Uterus (tissue), 7 donors: ENCODE data around the genes RPH3AL and TIMM22.

GRCh38 chr17:143743-144250 is 6.4 kb downstream of the SCGB1C2 start:
- PRO-cap, 4 experiments = no peak in any of the 4 experiments
- RAMPAGE, long total RNA, 2 experiments = no peak in any of the 2 experiments
- RRBS = no CpG with 5 or more reads among the region's 44 CpGs

GRCh38 chr17:182367-182877 is 972 bp upstream of the DOC2B start:
- PRO-cap, 4 experiments = no peak in any of the 4 experiments
- RAMPAGE, long total RNA, 2 experiments = no peak in any of the 2 experiments
- RRBS = 65% methylated on average over 4 of the region's 10 CpGs

GRCh38 chr17:226801-227488 is 45.5 kb upstream of the DOC2B start:
- PRO-cap, 4 experiments = no peak in any of the 4 experiments
- RAMPAGE, long total RNA, 2 experiments = no peak in any of the 2 experiments
- RRBS = no CpG with 5 or more reads among the region's 19 CpGs

DNA sequence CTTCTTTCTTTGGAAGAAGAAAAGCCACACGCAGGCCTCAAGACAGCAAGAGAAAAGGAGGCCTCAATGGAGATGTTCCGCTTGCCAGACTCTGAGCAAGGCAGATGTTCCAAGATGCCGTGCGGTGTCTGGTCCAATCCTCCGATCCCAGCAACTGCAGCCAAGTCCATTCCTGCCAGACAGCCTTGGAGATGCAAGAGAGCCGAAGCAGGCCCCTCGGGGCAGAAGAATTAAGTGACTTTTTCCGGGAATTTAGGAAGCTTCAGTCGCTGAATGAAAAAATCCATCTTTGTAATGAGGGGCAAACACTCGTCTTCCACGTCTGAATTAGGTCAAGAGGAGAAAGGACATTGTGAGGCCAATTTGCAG is 44.8 kb downstream of the RPH3AL start:
- PRO-cap, 4 experiments = no peak in any of the 4 experiments
- RAMPAGE, long total RNA, 2 experiments = no peak in any of the 2 experiments
- RRBS = no CpG with 5 or more reads among the region's 11 CpGs

DNA sequence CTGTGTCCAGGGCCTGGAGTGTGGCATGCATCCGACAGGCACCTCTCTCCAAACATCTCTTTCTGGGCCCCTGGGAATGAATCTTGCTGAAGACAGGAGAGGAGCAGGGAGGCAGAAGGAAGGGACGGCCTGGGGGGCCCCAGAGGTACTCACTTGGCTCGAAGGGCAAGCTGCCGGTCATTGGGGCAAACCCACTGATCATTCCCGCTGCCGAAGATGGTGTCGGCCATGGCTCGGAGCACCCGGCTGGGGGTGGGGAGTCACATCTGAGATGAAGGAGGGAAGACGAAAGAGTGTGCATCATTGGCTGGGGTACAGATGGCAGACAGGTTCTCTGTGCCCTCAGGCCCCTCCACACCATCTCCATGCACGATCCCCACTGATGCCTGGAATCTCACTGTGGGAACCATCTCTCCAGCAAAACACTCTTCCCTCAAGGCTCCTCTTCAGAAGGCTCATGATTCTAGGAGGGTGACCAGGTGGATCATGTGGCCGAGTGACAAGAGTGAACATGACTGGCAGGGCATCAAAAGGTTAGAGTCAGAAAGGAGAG is 25.2 kb downstream of the RPH3AL start:
- PRO-cap, 4 experiments = no peak in any of the 4 experiments
- RAMPAGE, long total RNA, 2 experiments = start-site peak on the minus strand in 1 of 2 experiments, centred at position 232 of the sequence, 8 reads per replicate
- RRBS = 96% methylated on average over 6 of the region's 12 CpGs

- PRO-cap, 4 experiments = peak in 3 of 4 experiments; most common plus-strand start chr17:331262 (in 3); most common minus-strand start chr17:331025 (in 1)
- RAMPAGE, long total RNA, 2 experiments = no peak in any of the 2 experiments
- RRBS = no CpG with 5 or more reads among the region's 30 CpGs
Measured at GRCh38 chr17:330931-331927, 21.4 kb downstream of the RPH3AL start.

GRCh38 chr17:352110-353031 is at the start of gene RPH3AL:
TSS of gene RPH3AL (minus strand) at chr17:352807.
- PRO-cap, 4 experiments = peak in 2 of 4 experiments; most common plus-strand start chr17:352566 (in 1); most common minus-strand start chr17:352485 (in 1)
- RAMPAGE, long total RNA, 2 experiments = no peak in any of the 2 experiments
- RRBS = 64% methylated on average over 7 of the region's 26 CpGs

GRCh38 chr17:353032-353552 is 485 bp upstream of the RPH3AL start:
- PRO-cap, 4 experiments = peak in 1 of 4 experiments; most common minus-strand start chr17:353125 (in 1)
- RAMPAGE, long total RNA, 2 experiments = no peak in any of the 2 experiments
- RRBS = no CpG with 5 or more reads among the region's 8 CpGs

- PRO-cap, 4 experiments = no peak in any of the 4 experiments
- RAMPAGE, long total RNA, 2 experiments = no peak in any of the 2 experiments
- RRBS = no CpG with 5 or more reads among the region's 11 CpGs
Measured at GRCh38 chr17:412935-413345, 2.8 kb downstream of the C17orf97 start.

DNA sequence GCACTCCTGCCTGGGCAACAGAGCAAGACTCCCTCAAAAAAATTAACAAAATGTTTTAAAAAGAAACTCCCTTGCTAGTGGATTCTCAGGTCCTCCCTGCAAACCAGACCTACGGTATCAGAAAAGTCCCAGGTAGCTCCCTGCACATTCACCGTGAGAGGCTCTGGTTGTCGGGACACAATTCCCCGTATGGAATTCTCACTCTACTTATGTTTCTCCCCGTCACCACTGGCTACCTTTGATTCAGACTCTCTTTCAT is 13.0 kb downstream of the C17orf97 start:
- PRO-cap, 4 experiments = no peak in any of the 4 experiments
- RAMPAGE, long total RNA, 2 experiments = no peak in any of the 2 experiments
- RRBS = no CpG with 5 or more reads among the region's 5 CpGs

DNA sequence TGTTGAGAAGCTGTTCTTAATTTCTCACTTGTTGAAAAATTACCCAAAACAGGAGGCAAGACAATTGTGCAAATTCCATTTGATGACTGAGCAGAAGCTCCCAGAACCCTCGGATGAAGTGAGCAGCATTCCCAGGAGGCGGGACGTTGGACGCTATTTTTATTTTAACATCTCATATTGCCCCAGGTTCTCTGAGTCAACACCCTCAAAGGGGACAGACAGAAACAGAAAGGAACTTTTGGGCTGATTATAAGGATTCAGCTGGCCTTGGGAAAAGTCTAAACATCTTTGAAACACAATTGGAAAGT is 101.2 kb downstream of the C17orf97 start:
- PRO-cap, 4 experiments = peak in 2 of 4 experiments; most common plus-strand start position 194 of the sequence (in 1); most common minus-strand start position 88 of the sequence (in 2)
- RAMPAGE, long total RNA, 2 experiments = no peak in any of the 2 experiments
- RRBS = no CpG with 5 or more reads among the region's 4 CpGs

DNA sequence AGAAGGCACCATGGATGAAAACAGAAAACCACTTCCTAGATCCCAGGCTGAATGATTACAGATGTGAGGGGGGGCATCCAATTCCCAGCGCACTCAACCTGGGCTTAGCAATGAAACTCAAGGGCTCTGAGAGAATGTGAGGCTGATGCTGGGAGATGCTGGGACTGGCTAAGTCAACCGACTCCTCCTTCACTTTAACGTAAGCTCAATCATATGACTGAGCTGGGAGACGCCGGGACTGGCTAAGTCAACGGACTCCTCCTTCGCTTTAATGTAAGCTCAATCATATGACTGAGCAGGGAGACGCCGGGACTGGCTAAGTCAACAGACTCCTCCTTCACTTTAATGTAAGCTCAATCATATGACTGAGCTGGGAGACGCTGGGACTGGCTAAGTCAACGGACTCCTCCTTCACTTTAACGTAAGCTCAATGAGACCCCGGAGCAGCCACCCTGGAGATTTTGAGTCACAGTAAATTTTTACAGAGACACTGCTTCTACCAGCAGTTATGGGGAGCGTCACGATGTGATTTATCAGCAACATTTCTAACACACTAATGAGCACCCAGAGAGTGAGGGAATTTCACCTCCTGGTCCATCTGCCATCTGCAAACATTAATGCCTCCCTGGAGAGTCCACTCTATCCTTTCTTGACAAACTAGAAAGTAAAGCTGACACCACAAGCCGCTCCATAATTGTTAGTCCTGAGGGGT is 125.2 kb downstream of the C17orf97 start:
- PRO-cap, 4 experiments = no peak in any of the 4 experiments
- RAMPAGE, long total RNA, 2 experiments = no peak in any of the 2 experiments
- RRBS = 88% methylated on average over 2 of the region's 16 CpGs

- PRO-cap, 4 experiments = no peak in any of the 4 experiments
- RAMPAGE, long total RNA, 2 experiments = no peak in any of the 2 experiments
- RRBS = no CpG with 5 or more reads among the region's 3 CpGs
Measured at GRCh38 chr17:601292-601691, 113.3 kb downstream of the VPS53 start.

GRCh38 chr17:606812-607132 is 107.9 kb downstream of the VPS53 start:
- PRO-cap, 4 experiments = no peak in any of the 4 experiments
- RAMPAGE, long total RNA, 2 experiments = no peak in any of the 2 experiments
- RRBS = no CpG with 5 or more reads among the region's 1 CpG

- PRO-cap, 4 experiments = no peak in any of the 4 experiments
- RAMPAGE, long total RNA, 2 experiments = no peak in any of the 2 experiments
- RRBS = no CpG with 5 or more reads among the region's 18 CpGs
Measured at GRCh38 chr17:755861-756771, 4.1 kb upstream of the GEMIN4 start.

- PRO-cap, 4 experiments = no peak in any of the 4 experiments
- RAMPAGE, long total RNA, 2 experiments = no peak in any of the 2 experiments
- RRBS = no CpG with 5 or more reads among the region's 14 CpGs
Measured at GRCh38 chr17:823478-824091, 41.4 kb downstream of the MRM3 start.

- PRO-cap, 4 experiments = no peak in any of the 4 experiments
- RAMPAGE, long total RNA, 2 experiments = no peak in any of the 2 experiments
- RRBS = no CpG with 5 or more reads among the region's 3 CpGs
Measured at GRCh38 chr17:859868-860200, 77.7 kb downstream of the MRM3 start.

GRCh38 chr17:877518-878105 is 95.5 kb downstream of the MRM3 start:
- PRO-cap, 4 experiments = peak in 1 of 4 experiments; most common plus-strand start chr17:877847 (in 1)
- RAMPAGE, long total RNA, 2 experiments = no peak in any of the 2 experiments
- RRBS = no CpG with 5 or more reads among the region's 22 CpGs

DNA sequence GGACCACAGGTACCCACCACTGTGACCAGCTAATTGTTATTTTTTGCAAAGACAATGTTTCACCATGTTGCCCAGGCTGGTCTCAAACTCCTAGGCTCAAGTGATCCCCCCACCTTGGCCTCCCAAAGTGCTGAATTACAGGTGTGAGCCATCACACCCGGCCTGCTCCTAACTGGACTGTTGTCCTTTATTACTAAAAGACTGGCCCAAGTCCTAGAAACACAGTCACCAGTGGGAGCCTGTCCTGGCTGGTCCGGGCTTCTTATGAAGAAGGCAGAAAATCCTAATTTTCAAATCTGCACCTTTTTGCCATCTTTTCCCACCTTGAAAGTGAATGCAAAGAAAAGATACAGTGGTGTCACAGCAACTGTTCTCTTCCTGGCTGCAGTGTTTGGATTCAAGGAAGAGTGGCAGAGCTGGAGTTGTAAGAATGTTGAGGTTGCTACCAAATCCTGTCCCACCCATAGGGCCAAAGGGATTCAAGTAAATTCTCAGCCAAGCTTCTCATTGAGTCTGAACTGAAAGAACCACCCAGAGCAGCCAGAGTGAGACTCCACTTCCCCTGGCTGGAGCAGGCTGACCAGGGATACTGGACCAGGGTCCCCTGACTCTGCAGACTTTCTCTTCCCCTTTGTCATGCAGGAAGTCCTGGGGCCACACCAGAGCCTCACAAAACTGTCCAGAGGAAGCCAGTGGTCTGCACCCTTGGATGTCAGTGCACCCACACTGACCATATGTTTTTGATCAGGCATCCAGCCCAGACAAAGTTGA is 4.4 kb downstream of the NXN start:
- PRO-cap, 4 experiments = peak in 1 of 4 experiments; most common plus-strand start position 507 of the sequence (in 1)
- RAMPAGE, long total RNA, 2 experiments = no peak in any of the 2 experiments
- RRBS = 75% methylated on average over 1 of the region's 2 CpGs

GRCh38 chr17:996412-997287 is at the start of gene TIMM22:
TSS of gene TIMM22 (plus strand) at chr17:997129.
- PRO-cap, 4 experiments = peak in 4 of 4 experiments; most common plus-strand start chr17:997119 (in 4); most common minus-strand start chr17:996755 (in 4)
- RAMPAGE, long total RNA, 2 experiments = start-site peak on the plus strand in 2 of 2 experiments, at chr17:997118-997143 at its widest, 119 to 238 reads per replicate
- RRBS = 2% methylated on average over 26 of the region's 78 CpGs